Aortic smooth muscle cell (primary cell): ENCODE results near the gene AK7.

GRCh38 chr14:95398851-95399209 lies 79.1 kb upstream of the CLMN start:
- RRBS, result no CpG with 5 or more reads among the region's 7 CpGs

DNA sequence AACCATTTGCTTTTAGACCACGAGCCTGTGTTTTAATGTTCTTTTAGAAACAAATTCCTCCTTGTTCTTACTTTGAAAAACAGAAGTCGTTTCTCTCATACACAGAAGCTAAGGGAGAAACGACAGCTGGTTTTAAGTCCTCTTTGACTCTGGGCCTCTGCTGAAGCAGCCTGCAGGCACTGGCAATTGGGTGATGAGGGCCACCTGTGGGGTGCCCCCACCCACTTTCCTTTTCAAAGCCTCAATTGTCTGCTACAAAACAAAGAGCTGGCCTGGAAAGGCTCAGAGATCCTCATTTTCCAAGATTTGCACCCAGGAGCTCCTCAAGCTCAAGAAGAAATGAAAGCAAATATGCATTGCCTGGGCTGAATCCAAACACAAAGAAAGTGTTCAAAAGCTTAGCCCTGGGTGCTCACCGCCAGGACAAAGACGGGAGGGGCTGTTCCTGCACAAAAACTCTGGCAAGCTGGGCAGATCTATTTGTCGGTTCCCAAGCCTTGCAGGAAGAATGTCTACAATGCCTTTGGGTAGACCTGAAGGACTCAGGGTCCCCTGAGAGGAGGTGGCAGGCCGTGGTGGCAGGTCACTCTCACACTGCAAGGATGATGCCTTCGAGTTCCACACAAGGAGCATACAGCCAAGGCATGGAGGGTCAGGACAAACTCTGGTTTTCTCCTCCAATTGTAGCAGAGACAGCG lies 90.1 kb upstream of the CLMN start:
- RRBS, result no CpG with 5 or more reads among the region's 9 CpGs

DNA sequence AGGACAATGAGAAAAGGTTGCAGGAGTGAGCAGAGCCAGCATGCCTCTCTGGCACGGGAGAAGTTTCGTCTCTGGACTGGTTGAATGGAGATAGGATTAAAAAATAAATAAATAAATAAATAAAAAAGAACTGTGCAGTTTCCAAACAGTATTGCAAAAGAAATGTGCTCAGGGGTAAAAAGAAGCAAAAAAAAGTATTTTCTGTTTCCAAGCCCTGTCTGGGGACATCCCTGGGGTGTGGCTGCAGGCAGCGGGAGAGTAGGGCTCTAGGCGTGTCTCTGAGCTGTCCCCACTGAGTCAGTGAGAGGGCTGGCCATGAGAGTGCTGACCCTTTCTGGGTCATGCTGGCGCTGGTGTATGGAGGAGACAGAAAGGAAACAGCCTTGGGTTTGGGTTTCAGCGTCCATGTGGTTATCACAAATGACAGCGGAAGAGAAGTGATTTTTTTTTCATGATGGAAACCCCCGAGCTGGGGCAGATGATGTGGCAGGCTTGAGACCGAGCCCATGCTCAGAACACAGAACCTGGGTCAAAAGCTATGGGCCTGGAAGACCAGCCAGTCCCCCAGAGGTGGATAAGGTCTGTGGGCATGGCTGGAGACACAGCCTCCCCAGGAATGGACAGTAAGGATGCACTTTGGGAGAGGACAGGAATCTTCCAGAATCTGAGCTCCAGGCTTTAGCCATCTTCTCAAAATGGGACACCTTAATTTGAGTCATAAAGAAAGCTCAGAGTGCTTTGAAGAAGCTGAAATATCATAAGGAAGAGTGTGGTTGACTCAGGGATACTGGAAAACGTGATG lies 36.3 kb downstream of the SYNE3 start:
- RRBS, result no CpG with 5 or more reads among the region's 10 CpGs

- RRBS, result no CpG with 5 or more reads among the region's 9 CpGs
These were observed 9.2 kb downstream of the SYNE3 start for GRCh38 chr14:95507243-95507667.

DNA sequence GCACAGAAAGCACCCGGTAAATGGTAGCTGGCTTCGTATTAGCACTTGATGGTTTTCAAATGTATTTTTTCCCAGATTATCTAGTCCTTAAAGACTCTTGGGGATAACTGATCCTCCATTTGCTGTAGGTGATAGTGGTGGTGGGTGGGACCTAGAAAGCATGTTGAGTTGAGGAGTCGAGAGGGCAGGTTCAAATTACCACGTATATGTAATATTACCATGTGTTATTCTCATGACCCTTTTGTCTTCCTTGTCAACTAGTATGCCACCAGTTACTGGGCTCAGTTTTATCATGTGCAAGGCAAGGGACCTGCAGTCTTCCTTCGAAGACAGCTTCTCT lies 1.8 kb downstream of the GLRX5 start:
- RRBS, result no CpG with 5 or more reads among the region's 5 CpGs

- RRBS, result no CpG with 5 or more reads among the region's 6 CpGs
These were observed 9.0 kb downstream of the GLRX5 start for GRCh38 chr14:95543853-95544190.

GRCh38 chr14:95695894-95696526 lies 9.8 kb downstream of the TCL1B start:
- RRBS, result no CpG with 5 or more reads among the region's 8 CpGs

DNA sequence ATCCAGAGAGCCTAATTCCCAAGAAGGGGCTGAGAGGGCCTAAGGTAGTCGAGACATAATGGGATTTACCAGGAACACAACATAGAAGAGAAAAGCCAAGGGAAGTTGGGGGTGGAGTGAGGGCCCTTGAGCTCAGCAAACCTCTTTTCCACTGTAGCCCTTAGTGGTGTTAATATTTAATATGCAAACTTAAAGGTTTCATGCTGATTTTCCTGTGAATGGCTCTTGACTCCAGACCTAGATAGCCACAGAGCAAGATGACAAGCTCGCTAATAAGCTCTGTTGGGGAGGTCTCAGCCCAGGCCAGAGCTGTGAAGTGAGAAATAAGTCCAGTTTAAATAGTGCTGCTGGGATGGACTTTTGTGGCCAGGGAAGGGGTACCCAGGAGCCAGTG lies 1.3 kb upstream of the TCL1A start:
- RRBS, result no CpG with 5 or more reads among the region's 2 CpGs

DNA sequence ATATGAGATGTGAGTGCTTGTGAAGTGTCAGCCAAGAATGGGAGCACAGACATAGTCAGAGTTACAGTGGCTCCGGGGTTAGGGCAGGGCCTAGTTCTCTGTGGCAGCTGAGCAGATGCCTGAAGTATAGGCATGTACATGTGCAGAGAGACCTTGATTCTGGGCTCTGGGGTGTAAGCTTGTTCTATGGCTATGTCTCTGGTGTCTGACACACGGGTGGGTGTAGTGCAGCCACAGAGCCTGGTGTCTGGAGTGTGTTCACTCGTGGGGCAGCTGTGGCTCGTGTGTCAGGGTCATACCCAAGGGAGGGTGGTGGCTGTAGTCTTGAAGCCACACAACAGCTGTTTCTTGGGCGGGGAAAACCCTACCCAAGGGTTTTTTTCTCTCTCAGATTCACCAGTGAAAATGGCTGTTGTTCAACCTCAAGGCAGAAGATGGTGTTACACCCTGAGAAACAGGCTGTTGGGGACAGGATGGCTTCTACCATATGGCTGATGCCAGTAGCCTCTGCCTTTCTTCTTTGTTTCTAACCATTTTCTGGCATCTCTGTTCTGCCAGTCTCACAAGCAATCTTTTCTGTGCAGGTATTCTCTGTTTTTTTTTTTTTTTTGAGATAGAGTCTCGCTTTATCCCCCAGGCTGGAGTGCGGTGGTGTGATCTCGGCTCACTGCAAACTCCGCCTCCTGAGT lies 12.0 kb upstream of the TCL1A start:
- RRBS, result no CpG with 5 or more reads among the region's 9 CpGs

GRCh38 chr14:95889604-95890052 lies 149.5 kb upstream of the C14orf132 start:
- RRBS, result no CpG with 5 or more reads among the region's 8 CpGs

- RRBS, result no CpG with 5 or more reads among the region's 16 CpGs
These were observed 56.6 kb downstream of the C14orf132 start for GRCh38 chr14:96095629-96096385.

DNA sequence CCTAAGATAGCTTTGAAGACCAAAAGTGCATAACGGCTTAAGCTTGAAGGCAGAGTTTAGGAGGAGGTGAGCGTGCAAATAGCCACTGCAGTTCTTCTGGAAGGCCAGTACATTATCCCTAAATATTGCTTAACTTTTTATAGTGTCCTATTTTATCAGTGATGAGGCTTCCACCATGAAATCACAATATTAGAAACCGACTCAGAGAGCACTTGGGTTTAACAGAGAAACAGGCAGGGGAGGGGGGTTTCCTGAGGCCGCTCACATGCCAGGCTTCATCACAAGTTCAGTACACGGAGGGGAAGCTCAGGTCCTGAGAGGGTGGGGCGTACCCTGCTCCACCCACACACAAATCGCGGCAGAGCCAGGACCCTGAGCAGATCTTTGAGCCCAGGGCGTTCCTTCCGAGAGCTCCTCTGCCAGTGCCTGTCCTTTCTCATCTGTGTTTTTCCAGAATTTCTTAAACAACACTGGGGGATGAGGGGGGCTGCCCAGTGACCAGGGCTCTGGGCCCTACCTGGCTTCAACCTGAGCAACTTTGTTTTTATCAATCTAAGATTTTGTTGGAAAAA lies 26.7 kb upstream of the BDKRB2 start:
- RRBS, result no CpG with 5 or more reads among the region's 10 CpGs

GRCh38 chr14:96198523-96199151 lies 6.0 kb upstream of the BDKRB2 start:
- RRBS, result no CpG with 5 or more reads among the region's 9 CpGs

DNA sequence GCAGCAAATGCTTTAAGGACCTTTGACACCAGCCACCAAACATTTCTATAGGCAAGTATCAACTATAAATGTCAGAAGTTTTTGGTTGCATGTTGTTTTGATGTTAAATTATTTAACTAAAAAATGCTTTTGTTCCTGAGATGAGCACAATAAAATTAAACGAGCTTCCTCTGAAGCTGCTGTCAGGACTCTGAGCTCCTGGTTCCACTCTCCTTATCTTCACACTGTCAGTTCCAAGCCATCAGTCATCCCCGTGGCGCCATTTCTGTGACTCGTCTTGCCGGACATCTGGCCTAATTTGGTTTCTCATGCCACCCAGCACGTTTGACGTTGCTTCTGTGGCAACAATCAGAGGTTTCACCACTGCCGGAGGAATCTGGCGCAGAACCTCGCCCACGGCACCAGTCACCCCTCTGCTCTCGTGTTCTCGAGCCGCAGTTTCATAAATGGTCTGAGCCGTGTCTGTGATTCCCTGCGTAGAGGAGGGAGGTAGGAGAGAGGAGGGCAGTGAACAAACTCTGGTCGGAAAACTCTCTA lies 29.6 kb downstream of the BDKRB1 start:
- RRBS, result 22% methylated on average over 2 of the region's 17 CpGs

DNA sequence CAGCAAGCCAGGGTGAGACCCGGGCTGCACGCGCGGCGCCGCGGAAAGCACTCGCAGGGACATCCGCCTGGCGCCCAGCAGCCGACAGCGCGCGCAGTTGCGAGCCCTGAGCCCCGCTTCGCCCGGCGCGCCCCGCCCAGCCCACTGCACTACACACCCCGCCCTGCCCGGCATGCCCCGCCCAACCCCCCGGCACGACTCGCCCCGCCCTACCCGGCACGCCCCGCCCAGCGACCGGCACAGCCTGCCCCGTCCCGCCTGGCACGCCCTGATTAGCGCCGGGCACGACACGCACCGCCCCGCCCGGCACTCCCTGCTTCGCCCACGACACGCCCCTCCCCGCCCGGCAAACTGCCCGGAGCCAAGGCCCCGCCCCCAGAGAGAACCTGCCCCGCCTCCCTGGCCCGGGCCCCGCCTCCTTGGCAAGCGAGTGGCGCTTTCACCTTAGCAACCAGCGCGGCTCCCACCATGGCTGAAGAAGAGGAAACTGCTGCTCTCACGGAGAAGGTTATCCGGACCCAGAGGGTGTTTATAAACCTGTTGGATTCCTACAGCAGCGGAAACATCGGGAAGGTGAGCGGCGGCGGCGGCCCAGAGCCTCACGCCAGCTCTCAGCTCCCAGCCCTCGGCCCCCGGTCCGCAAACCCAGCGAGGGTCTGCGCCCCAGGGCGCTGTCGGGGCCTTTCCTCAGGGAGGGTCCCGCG lies at the start of gene AK7:
Gene AK7, plus strand, starts transcription at position 442 of the 704 bp plus-strand sequence.
- RRBS, result 2% methylated on average over 40 of the region's 75 CpGs

GRCh38 chr14:96663557-96663847 lies 133.7 kb upstream of the VRK1 start:
- RRBS, result no CpG with 5 or more reads among the region's 10 CpGs

DNA sequence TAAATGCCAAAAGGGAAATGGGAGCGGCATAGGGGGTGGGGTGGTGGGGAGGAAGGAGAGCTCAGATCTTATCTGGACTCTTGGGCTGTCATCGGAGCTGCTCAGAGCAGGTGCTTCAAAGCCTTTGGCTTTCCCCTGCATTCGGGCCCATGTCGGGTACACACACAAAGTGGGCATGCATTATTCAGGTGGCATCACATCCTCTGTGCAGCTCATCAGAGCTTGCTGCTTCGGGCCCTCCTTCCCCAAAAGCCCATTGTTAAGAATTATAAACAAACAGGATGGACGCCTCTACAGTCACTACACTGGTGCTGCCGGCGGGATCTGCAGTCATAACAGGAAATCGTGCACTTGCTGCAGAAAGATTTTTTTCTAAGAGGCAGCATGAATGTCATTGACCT lies 805.5 kb downstream of the VRK1 start:
- RRBS, result no CpG with 5 or more reads among the region's 9 CpGs

DNA sequence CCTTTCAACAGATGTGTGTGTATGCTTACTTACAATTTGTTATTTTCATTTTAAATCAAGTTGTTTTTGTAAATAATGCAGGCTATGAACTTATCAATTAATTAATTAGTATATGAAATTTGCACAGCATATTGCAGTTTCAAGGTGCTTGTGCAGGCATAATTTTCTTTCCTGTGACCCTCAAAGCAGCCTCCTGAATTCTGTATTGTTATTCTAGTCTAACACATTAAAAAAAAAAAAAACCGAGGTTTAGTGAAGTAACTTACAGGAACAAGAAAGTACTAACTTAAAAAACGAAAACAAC lies 905.5 kb downstream of the VRK1 start:
- RRBS, result no CpG with 5 or more reads among the region's 2 CpGs

DNA sequence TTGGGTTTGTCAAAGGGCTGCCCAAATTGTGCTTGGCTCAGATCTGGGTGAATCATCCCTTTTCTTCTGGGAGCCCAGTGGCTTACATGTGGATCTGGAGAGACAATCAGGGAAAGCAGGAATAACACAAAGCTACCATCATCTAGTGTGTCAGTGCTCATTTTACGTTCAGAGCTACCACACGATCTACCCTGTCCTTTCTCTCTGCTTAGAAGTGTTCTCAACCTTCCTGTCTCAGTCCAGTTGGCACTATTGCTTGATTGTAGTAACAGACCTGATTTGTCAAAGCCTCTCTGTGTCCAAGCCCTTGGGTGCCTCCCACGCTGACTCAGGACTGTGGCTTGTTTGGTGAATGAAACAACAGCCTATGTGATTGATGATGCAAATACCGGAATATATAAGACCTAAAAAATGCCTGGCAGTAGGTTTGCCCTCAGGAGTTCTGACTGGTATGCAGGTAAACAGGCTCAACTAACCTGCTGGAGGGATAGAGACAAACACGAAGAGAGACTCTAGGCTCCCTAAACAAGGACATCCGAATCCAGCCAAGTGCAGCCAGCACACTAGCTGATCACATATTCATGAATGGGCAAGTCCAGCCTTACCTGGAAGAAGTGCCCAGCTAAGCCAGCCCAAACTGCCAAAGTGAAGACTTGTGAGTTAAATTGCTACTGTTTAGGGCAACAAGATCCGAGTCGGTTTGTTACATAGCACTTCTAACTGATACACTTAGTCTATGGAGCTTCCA lies 974.5 kb downstream of the VRK1 start:
- RRBS, result no CpG with 5 or more reads among the region's 8 CpGs

- RRBS, result no CpG with 5 or more reads among the region's 5 CpGs
These were observed 1068.7 kb downstream of the VRK1 start for GRCh38 chr14:97865875-97866305.